Sternocleidomastoid (tissue), 1 donor: ENCODE data around the genes OR4D11, MS4A15 and PPP1R32.

- PRO-cap, result no peak
Observed at GRCh38 chr11:59503278-59503871, at the start of gene OR4D11. Gene OR4D11 (plus strand): TSS chr11:59503576.

DNA sequence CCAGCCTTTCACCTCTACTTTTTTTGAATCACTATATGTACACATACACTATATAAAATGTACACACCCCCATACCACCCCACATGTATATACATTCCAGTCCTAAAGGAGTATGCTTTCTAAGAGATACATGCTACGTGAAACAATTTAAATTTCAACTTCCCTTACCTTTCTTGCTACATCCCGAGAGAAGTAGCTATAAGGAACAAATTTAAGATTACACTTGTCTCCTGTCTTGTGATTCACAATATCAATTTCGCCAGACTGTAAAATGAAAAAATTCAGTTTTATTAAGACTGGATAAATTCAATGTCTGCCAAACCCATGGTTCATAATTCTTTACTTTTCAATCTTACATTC lies 35.6 kb downstream of the OSBP start:
- PRO-cap, result no peak

GRCh38 chr11:59603728-59604107 lies 11.9 kb downstream of the OSBP start:
- PRO-cap, result no peak

- PRO-cap, result no peak
Observed at GRCh38 chr11:59756410-59756657, 1.2 kb downstream of the STX3 start.

DNA sequence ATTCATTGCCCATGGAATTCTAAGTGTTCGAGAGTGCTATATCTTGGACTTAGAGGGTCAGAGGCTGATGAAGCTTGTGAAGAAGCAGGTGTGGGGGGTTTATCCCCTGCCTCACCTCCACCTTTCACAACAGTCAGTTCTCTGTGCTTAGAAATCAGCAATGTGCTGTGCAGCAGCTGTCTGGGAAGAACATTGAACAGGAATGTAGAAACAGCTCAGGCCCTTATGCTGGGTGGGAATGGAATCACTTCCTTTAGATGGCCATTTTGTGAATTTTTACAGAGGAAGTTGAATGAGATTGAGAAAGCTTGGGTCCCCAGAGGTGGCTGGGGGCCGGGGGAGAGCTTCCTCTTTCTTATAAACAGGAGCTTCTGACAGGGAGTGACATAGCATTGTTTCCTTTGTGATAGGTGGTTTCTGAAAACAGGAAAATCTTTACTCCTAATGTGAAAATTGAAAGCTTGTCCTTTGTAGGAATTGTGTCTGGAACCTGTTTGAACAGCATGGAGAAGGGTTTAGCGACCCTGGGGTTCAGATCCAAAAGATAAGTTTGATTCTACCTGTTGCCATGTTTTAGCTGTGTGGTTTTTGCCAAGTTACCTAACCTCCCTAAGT lies 17.0 kb downstream of the STX3 start:
- PRO-cap, result no peak

DNA sequence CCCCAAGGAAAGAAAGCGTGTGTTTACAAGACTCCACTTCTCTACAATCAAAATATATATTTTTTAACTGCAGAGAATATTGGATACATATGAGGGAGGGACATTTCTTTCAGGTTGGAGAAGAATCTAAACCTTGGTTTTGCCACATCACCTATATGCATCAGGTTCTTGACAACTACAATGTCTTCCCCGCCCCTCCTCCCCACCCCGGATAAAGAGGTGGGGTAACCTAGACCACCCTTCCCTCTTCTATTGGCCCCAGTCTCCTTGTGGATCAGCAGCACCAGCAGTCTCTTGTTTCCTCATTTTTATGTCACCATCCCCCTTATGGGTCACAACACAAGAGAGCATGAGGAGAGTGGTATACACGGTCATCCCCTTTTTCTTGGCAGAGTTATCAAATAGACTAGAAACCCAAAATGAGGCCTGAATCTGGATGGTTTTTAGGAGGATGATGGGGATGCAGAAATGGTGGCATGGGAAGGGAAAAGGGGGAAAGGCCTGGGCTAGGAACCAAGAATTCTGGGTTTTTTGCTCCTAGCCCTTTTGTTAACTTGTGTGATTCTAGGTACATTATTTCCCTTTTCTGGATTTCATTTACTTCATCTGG lies 1.2 kb downstream of the MS4A4E start:
- PRO-cap, result no peak

DNA sequence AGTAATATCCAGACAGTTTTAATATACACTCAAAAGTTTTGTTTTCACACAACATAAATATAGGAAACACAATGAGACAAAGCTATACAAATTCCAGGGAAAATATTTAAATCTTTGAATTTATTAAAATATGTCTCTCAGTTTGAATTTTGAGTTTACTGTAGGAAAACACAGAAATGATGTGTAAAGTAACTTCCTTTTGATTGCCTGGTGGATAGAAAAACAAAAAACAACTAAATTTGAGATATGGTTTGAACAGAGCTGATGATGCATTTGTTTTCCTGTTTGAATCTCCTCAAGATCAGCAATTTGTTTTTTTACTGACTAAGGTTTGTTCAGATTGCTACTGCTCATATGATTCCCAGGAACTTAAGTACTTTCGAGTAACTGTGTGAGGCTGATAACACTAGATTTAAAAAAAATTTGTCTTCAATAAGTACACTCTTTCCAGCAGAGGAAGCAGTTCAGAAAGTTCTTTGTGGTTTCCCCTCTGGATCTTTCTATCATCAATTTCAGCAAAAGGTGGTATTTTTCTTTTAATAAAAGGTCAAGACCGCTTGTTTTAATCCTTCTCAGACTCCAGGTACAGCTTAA lies 12.5 kb upstream of the MS4A6E start:
- PRO-cap, result no peak

GRCh38 chr11:60363644-60363894 lies 14.8 kb upstream of the MS4A7 start:
- PRO-cap, result no peak

GRCh38 chr11:60756770-60757265 lies at the start of gene MS4A15:
Gene MS4A15 (plus strand): TSS chr11:60756867.
- PRO-cap, result no peak

DNA sequence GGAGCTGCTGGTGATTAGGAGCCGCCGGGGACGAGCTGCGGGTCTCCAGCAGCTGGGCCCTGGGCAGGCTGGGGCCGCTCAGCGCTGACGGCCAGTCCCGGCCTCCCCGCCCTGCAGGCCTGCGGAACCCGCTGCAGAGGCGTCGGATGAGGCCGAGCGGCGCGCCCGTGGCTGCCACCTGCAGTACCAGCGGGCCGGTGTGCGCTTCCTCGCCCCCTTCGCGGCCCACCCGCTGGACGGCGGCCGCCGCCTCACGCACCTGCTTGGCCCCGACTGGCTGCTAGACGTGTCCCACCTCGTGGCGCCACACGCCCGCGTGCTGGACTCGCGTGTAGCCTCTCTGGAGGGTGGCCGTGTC lies 10.1 kb downstream of the TMEM132A start:
- PRO-cap, result no peak

GRCh38 chr11:60938175-60938661 lies 13.8 kb downstream of the SLC15A3 start:
- PRO-cap, result no peak

DNA sequence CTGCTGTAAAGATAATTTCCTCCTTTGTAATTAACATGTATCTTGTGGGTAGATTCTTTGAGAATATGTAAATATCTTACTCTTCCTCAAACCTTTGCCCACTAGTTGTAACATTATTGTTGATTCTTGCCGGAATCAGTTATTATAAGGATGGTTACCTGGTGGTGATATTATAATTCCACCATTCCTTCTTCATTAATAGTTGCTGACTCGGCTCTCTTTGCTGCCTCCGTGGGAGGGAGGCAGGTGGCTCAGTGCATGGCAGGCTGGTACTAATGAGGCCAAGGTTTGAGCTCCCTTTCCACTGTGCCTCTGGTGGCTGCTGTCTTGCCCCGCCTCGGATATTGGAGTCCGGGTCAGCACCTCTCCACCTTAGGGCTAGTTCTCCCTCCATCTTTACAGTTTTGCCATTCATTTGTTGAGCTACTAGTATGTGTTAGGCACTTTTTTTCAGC lies 12.6 kb downstream of the CD6 start:
- PRO-cap, result no peak

- PRO-cap, result no peak
Observed at GRCh38 chr11:61138331-61139068, 22.7 kb downstream of the VPS37C start.

DNA sequence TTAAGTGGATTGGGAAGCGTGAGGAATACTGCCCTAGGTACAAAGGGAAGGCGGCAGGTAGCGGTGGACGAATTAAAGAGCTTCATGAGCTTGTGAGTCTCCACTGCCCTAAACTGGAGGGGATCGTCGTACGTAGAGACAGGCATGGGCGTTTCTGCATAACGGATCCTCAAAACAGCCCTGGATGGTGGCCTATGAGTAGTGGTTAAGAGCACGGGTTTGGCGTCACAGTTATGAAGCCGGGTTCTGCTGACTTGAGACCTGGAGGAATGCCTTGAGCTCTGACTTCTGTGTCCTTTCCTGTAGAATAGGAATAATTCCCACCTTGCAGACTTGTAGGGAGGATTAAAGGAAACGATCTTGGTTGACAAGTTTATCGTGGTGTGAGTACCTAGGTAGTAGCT lies 362 bp downstream of the TMEM138 start:
- PRO-cap, result no peak

DNA sequence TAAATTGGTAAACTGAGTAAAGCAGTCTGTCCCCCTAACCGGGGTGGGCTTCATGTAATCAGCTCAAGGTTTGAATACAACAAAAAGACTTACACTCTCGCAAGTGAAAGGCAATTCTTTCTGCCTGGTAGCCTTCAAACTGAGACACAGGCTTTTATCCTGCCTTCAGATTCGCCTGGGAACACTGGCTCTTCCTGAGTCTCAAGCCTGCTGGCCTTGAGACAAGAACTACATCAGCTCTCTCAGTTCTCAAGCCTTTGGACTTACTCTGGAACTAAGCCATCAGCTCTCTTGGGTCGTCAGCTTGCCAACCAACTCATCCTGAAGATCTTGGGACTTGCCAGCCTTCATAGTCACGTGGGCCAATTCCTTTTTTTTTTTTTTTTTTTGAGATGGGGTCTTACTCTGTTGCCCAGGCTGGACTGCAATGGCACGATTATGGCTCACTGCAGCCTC lies 8.1 kb upstream of the PPP1R32 start:
- PRO-cap, result no peak

- PRO-cap, result no peak
Observed at GRCh38 chr11:61480761-61481655, at the start of gene PPP1R32. Gene PPP1R32 (plus strand): TSS chr11:61481120.

DNA sequence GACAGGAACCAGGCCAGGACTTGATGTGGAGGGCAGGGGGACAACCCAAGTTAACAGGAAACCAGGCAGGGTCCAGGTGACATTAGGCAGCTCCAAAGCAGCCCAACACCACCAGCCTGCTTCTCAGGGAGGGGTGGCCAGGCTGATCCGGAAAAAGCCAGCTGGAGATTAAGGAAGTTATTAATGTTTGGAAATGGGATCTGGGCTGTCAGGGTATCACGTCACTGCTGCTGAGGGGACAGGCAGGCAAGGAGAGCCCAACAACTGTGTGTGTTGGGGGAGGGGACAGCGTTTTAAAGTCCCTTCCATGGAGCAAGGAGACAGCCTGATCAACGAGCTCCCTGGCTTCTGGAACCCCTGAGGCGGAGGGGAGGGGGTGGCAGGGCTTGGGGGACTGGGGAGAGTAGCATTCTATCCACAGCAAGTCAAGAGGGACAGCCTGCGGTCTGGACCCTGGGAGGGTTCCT lies 27.2 kb downstream of the SYT7 start:
- PRO-cap, result no peak

GRCh38 chr11:61594360-61594919 lies 13.6 kb upstream of the SYT7 start:
- PRO-cap, result no peak

- PRO-cap, result no peak
Observed at GRCh38 chr11:61745500-61746200, 6.8 kb upstream of the MYRF start.

GRCh38 chr11:61793206-61793984 lies 684 bp downstream of the FEN1 start:
- PRO-cap, result no peak